Monocyte (primary cell): ENCODE data around the gene CHRNA1.

GRCh38 chr2:173184159-173184826 is 108.6 kb downstream of the MAP3K20 start:
- PRO-cap, 2 experiments: no peak in any of the 2 experiments

- PRO-cap, 2 experiments: no peak in any of the 2 experiments
These were observed 133.6 kb upstream of the CDCA7 start for GRCh38 chr2:173220964-173221638.

DNA sequence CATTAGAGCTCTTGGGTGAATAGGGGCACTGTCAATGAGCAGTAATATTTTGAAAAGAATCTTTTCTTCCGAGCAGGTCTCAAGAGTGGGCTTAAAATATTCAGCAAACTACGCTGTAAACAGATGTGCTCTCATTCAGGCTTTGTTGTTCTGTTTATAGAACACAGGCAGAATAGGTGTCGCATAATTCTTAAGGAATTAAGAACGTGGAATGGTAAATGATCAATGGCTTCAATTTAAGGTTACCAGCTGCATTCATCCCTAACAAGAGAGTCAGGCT is 3.3 kb upstream of the CDCA7 start:
- PRO-cap, 2 experiments: peak in 1 of 2 experiments; most common minus-strand start position 213 of the sequence (in 1)

DNA sequence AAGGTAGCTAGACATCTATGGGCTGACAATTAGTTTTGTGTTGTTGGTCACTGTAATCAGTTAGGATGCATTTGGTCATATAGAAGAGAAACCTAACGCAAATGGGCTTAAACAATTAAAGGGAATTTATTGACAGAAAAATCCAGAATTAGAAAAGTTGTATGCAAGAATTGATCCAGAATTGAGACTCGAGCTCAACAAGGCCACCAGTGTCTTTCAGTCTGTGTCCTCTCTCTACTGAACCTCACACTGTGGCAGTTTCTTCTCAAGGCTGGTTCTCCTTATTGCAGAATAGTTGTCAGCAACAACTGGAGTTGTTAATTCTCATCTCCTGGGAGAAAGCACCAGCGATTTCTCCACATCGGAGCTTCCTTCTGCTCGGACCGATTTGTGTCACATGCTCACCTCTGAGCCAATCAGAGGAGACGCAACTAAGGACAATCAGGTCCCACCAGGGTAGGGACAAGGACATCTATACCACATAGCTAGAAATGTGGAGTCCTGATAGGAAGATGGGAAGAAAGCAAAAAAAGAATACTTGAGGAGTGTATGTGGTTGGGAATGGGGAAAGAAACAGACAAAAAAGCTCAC is 169.5 kb downstream of the CDCA7 start:
- PRO-cap, 2 experiments: no peak in any of the 2 experiments

GRCh38 chr2:173794128-173794468 is 171.1 kb downstream of the SP3 start:
- PRO-cap, 2 experiments: no peak in any of the 2 experiments

- PRO-cap, 2 experiments: no peak in any of the 2 experiments
These were observed 90.2 kb downstream of the SP3 start for GRCh38 chr2:173874877-173875369.

DNA sequence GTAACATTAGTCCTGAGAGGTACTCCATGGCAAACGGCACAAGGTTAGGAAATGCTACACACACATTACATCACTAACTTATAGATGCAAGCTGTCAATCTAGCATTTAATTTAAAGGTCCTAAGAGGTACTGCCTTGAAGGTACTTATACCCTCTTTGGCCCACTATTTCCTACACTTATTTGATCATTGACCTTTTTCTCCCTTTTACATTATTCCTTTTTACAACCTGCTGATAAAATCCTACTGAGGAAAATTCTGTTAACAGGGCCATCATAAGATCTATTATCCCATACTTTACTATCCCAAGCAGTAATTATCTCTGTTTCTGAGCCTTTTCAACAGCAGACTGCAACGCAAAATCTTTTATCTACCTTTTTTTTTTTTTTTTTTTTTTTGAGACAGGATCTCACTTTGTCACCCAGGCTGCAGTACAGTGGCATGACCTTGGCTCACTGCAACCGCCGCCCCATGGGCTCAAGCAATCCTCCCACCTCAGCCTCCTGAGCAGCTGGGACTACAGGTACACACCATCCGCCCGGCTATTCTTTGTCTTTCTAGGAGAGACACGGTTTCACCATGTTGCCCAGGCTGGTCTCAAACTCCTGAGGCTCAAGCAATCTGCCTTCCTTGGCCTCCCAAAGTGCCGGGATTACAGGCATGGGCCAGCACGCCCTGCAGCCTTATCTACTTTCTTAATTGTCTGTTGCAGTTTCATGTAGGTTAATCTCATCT is 53.6 kb downstream of the SP3 start:
- PRO-cap, 2 experiments: no peak in any of the 2 experiments

- PRO-cap, 2 experiments: peak in 1 of 2 experiments; most common minus-strand start chr2:173943630 (in 1)
These were observed 21.8 kb downstream of the SP3 start for GRCh38 chr2:173943156-173943940.

DNA sequence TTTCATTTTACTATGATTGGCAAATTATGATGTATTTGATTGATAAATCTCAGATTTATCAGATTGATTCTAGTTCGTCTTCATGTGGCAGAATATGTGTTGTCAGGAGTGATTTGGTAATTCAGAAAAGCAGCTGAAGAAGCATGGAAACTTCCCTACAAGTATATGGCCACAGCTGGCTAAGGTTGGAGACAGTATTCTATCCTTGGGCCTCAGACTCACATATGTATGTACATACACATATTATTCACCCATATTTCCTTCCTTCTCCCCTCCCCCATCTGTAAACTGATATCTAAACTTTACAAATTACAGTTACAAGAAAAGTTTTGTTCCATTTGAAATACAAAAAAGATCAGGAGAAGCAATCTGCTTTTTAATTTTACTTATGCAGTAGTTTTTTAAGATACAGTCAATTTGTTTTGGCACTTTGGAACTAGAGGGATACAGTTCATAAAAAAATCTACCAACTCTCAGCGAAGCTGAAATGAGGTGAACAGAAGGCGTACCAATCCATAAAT is 3.1 kb downstream of the SP3 start:
- PRO-cap, 2 experiments: no peak in any of the 2 experiments

DNA sequence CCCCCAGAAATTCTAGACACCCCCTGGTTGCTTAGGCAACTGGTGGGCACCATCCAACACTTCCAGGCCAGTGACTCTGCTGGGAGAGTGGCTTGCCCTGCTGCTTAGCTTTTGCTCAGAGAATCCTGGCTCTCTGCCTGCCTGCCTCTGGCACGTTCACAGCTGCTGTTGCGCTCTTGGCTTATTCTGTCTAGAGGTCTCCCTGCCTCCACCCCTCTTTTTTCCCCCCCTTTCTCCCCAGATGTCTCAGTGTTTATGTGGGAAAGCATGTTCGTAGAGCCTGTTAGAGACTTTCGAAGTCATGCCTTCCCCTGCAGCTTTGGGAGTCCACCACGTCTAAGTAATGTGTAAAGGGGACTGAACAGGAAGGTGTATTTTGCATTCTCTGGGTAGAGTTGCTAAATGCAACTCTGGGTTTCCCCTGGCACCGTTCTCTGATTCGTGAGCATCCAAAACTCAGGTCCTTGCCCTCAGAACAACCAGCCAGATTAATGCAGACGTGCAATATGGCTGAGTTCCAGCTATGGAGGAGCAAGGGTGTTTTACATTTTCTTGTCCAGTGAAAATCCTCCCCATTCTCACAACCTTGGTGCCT is 26.2 kb upstream of the SP3 start:
- PRO-cap, 2 experiments: no peak in any of the 2 experiments

GRCh38 chr2:174013275-174014060 is 48.3 kb upstream of the SP3 start:
- PRO-cap, 2 experiments: no peak in any of the 2 experiments

DNA sequence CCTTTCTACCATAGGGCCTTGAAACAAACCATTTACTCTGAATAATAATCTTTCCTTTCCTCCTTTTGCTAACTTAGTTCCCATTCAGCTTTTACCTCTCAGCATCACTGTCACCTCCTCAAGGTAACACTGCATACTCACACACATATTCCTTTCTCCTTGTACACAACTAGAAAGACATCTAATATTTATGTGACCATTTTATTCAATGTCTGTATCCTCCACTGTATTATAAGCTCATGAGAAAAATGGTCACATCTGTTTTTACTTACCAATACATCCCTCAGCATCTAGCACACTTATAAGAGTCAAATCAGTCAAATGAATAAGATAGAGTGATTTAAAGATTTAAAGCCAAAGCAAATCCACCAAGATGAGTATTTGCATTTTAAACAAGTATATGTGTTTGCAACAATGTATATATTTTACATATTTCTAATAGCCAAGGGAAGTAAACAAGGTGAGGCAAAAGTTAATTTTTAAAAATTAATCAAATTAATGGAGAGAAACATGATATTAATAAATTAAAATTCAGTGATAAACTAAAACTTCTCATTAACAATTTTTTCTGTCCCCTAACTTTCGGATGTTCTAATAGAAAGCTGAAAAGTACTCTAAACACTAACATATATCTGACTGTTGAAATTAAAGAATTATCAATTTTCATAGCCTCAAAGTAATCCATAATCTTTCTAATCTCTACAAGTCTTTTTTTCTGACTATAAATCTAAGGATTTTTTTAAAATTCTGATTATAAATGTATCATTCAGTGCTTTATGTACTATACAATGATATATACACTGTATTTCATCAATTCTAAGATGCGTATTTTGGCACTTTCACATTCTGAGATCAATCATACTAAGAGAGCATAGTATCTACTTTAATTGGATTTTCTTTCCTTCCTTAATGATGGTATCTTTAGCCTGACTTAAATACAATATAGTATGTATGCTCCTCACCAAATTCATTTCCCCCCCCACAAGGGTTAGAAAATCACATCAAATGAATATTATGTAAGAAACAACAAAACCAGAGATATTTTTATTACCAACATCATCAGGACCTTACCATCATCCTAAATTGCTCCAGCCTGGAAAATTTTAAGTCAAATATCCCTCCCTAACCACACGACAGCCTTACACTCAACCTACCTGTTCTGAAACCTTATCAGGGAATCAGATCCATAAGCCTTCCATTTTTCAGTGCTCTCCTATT is 27.6 kb downstream of the OLA1 start:
- PRO-cap, 2 experiments: no peak in any of the 2 experiments

- PRO-cap, 2 experiments: no peak in any of the 2 experiments
These were observed 2.7 kb downstream of the SCRN3 start for GRCh38 chr2:174398078-174398757.

DNA sequence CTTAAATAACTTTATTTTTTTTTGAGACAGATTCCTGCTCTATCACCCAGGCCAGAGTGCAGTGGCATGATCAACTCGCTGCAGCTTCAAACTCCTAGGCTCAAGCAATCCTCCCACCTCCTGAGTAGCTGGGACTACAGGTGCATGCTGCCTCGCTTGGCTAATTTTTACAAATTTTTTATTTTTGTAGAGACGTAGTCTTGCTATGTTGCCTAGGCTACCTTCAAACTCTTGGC is 14.2 kb upstream of the WIPF1 start:
- PRO-cap, 2 experiments: no peak in any of the 2 experiments

DNA sequence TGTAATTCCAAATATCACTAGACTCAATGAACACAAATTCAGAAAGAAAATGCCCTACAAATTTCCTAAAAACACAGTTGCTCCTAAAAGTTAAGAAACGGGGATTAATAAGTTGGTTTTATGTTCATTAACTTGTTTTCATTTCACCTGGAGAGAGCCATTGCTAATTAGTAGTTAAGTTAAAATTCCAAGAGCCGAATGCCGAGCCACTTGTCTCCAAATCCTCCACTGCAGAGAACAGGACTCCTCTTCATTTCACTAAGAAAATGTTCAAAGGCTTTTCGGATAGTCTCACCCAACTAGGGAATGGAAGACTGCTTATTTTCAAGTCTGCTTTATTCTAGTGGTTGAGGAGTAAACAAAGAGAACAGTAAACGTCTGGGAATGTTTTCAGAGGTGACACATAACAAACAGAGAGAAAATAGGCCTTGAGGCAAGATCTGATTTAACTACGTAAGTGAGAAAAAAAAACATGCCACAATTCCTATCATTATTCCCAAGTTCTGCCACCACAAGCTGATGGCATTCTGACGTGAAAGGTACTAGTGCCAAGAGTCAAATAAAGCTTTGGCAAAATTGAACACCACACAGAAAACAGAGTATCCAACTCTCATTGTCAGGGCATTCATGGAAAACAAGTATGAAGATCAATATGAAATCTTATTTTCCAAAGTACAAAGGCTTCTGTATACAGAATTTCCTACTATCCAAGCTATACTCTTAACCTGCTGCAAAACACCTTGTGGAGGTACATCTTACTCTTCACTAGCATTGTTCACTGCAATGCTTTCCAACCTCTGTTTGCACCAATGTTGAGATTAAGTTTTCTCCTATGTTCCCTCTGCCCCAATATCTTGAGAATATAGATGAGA is 16.7 kb upstream of the WIPF1 start:
- PRO-cap, 2 experiments: no peak in any of the 2 experiments

DNA sequence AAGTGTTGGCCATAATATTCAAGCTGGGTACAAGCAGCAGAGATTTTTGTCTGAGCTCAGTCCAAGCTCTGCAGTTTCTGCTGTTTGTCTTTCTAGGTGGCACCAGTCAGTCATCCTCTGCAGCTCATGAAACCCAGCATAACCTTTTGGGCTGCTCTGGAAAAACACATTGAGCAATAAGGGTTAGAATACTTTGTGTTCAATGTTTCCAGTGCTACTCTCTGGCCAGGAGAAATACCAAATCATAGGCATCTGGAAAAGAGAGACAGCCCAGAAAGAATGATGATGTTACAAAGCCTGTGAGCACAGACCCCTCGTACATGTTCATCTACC is 19.5 kb upstream of the WIPF1 start:
- PRO-cap, 2 experiments: no peak in any of the 2 experiments

- PRO-cap, 2 experiments: no peak in any of the 2 experiments
These were observed 82.5 kb downstream of the CHRNA1 start for GRCh38 chr2:174681430-174682479.

GRCh38 chr2:174682480-174683461 is 81.5 kb downstream of the CHRNA1 start:
- PRO-cap, 2 experiments: peak in 2 of 2 experiments; most common plus-strand start chr2:174683071 (in 2); most common minus-strand start chr2:174682913 (in 1)

DNA sequence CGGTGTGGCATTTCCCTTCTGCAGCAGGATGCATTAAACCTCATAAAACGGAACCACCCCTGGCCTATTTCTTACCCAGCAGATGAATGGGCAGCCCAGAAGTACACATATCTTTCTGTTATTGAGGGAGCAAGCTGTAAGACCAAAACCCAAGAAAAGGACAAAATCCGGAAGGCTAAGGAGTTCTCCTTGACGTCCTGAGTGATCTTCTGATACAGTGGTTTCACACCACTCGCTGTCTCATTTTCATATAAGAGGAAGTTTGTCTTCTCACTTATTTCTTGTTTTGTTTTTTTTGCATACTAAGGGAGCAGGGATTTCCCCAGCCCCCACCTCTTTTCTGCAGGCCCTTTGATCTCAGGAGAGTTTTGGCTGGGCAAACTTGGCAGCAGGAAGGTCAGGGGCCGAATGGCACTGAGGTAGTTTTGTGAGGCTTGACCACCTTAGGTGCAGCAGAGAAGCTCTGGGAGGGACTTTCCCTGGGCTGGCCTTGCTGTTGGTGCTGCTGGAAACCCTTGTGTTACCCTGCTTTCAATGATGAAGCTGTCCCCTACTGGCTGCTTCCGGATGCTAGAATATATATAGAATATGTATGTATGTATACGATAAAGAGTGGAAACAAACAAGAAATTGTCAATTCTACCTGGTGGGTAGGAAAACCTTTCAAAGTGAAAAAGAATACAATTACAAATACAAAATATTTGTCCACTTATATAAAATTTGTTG is 13.3 kb downstream of the CHRNA1 start:
- PRO-cap, 2 experiments: no peak in any of the 2 experiments

DNA sequence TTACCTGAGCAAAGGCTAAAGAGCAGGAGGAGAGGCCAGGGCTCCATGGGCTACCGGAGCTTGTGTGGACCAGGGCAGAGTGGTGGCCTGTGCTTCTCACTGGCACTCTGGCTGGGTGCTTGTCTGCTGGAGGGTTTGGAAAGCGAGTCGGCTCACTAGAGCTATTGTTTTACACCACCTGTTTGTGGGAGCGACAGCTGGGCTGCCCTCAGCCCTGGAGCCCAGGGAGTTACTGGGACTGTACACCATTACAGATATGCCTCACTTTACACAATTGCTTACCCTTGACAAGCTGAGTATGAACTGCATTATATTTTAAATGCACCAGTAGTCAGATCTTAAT is at the start of gene CHRNA1:
CHRNA1 (minus strand) TSS at position 125 of the 343 bp plus-strand sequence.
- PRO-cap, 2 experiments: no peak in any of the 2 experiments